Bile duct (tissue), 1 donor: ENCODE data around the genes RAB39A and NPAT.

DNA sequence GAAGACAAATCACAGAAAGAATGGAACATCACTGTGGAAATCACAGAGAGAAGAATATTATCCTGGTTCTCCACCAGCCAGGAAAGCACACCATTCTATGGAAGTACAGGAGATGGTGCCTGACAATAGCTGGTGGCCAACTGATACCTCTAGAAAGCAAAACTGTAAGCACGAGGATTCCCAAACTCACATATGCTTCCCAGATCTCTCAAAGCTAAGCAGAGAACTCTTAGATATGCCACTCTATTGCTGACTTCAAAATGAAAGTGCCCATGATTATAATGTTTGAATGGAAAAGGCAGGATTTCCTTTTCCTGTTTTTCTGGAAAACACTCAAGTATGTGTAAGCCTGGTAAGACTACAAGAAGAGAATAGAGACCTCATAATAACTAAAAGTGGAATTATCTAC is 2.5 kb upstream of the CARD18 start:
- PRO-cap: no peak

GRCh38 chr11:105610886-105611344 is 1.0 kb downstream of the GRIA4 start:
- PRO-cap: no peak

- PRO-cap: no peak
Measured at GRCh38 chr11:105842139-105842443, 179.9 kb downstream of the MSANTD4 start.

- PRO-cap: no peak
Measured at GRCh38 chr11:106176793-106177141, 99.3 kb downstream of the AASDHPPT start.

DNA sequence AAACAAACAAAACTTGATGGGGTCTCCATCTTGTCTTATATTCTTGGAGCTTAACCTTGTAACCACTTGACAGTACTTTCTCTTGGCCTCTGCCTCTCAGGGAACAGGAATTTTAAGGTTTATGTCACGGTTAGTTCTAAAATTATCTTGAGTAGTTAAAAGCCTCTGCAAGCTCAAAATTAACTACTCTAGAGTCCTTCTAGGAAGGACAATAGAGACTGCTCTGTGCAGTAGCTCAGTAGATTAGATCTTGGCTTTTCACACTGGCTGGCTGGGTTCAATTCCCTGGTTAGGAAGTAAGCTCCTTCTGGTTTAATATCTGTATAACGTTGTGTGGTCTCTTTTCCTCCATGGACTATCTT is 109.1 kb downstream of the AASDHPPT start:
- PRO-cap: no peak

DNA sequence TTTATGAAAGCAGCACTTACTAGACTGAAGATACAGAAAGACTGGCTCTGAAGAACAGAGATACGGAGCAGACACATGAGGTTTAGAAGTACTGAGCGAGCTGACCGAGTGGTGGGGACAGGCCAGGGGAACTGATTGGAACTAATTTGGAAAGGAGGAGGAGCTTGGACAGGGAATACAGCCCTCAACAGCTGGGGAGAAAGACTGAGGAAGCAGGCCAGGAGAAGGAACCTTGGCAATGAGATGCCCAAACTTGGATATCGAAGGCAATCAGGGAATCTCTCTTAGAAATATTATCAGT is 284.7 kb downstream of the GUCY1A2 start:
- PRO-cap: no peak

GRCh38 chr11:107227258-107227600 is 209.0 kb upstream of the GUCY1A2 start:
- PRO-cap: no peak

DNA sequence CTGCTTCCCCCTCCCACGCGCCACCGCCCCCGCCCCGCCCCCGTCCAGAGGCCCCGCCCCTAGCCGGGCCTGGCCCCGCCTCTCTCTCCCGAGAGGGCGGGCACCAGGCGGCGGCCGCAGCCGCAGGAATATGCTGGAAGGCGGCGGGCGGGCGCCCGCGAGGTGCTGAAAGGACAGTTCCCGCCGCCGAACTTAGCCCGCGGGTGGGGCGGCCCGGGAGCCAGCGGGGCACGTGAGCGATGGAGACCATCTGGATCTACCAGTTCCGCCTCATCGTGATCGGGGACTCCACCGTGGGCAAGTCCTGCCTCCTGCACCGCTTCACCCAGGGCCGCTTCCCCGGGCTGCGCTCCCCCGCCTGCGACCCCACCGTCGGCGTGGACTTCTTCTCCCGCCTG is at the start of gene RAB39A:
Gene RAB39A, plus strand, starts transcription at position 119 of the 398 bp plus-strand sequence.
- PRO-cap: no peak

- PRO-cap: bidirectional peak, plus-strand start at chr11:108223067, minus-strand start at chr11:108222638
Measured at GRCh38 chr11:108222504-108222852, at the start of gene NPAT. TSS of gene NPAT (minus strand) at chr11:108222638.

DNA sequence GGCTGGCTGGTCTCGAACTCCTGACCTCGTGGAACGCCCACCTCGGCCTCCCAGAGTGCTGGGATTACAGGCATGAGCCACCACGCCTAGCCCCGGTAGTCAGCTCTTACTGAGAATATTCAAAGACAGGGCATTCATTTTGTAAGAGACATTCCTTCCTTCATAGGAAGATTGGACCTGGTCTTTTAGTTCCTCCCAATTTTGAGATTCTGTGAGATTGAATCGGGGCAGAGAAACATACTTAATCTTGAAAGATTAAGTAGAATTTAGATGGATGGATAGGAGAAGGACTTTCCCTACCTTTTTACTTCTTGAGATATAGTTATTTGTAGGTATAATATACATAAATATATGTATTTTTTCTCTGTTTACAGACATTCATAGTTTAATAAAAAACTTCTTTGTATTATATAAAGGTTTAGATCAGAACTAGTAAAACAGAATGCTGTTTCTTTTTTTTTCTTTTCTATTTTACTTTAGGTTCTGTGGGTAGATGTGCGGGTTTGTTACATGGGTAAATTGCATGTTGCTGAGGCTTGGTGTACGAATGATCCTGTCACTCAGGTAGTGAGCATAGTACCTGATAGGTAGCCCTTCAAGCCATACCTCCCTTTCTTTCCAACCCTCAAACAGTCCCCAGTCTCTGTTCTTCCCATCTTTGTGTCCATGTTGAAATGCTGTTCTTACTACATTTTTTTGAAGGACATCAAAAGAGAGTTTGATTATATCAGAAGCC is 3.0 kb downstream of the ATM start:
- PRO-cap: no peak

DNA sequence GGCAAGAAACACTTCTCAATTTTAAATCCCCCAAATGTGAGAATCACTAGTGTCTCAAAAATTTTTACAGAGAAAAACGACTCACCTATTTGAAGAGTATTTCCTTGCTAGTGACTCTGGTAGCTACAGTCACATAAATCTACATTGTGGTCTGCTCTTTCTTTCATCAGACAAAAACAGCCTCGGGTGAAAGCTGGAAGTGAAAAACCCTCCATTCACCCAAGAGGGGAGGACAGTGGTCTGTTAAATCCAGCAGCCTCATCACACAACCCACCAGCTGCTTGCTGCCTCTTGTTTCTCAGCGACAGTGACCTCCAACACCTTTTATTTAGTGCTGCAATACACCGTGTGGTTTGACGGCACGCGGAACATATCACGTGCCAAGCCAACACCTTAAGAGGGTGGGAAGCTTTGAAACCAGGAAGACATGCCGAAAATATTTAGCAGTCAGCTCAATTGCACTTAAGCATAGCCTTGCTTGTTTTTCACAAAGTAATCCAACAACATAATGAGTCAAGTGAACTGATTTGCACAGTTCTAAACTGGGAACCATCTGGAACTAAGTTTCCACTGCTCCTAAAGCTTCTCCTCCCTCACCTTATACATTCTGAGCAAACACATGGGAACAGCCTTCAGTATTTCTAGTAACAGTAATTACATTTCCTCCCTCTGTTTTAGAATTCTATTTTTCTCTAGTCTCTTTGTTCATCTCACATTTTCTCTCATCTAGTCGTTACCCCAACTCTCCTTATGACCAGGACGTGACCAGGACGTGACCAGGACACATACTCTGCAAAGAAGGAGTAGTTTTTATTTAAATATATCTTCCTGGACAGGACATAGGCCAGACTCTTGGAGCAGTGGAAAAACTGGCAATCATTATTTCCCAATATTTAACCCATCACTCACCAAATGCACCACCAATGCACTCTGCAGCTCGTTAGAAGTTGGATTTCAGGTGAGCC is 40.0 kb upstream of the POGLUT3 start:
- PRO-cap: no peak

- PRO-cap: no peak
Measured at GRCh38 chr11:108838298-108838753, 173.5 kb downstream of the DDX10 start.

- PRO-cap: no peak
Measured at GRCh38 chr11:109123844-109124233, 298.2 kb upstream of the C11orf87 start.

DNA sequence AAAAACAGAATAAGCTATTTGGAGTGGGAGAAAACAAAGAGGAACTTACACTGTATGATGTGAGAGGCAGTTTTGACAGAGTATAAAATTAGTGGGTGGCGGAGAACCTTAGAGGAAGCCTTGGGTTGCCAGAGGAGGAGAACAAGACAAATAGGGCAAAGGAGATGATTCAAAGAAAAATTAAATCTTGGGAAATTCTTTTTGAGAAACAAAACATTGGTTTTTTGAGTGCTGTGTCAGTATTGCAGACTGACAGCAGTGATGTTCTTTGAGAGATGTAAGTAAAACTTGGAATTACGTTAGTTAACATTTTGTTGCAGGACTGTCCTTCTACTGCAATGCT is 285.0 kb downstream of the C11orf87 start:
- PRO-cap: unidirectional peak, plus-strand start at position 111 of the sequence

DNA sequence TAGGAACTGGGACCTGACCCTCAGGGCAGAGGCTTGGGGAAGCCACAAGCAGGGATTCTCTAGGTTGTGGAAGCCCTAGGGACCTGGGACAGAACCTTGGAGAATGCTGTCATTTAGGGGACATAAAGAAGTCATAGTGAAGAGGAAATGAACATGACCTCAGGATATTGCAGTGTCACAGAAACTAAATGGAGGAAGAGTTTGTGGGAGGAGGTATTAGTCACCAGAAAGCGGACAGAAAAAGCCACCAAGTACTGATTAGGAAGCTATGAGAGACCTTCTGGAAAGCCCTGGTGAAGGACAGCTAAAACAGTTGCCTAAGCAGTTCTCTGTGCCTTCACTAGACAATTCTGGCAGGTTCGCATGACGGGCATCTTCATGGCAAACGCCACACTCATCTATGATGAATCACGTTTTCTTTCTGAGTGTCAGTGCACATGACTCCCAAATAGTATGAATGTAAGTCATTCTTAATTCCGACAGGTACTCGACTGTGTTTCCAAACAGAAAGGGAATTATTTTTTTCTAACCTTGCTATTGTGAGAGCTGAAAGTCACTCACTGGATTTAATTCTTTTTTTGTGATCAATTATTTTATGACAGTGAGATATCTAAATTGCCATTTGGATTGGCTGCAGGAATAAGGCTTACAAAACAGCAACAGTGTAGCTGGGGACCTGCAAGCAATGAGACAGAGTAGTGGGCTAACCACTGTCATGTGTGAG is 325.9 kb downstream of the C11orf87 start:
- PRO-cap: no peak

- PRO-cap: no peak
Measured at GRCh38 chr11:110127929-110128604, 34.9 kb downstream of the ZC3H12C start.

DNA sequence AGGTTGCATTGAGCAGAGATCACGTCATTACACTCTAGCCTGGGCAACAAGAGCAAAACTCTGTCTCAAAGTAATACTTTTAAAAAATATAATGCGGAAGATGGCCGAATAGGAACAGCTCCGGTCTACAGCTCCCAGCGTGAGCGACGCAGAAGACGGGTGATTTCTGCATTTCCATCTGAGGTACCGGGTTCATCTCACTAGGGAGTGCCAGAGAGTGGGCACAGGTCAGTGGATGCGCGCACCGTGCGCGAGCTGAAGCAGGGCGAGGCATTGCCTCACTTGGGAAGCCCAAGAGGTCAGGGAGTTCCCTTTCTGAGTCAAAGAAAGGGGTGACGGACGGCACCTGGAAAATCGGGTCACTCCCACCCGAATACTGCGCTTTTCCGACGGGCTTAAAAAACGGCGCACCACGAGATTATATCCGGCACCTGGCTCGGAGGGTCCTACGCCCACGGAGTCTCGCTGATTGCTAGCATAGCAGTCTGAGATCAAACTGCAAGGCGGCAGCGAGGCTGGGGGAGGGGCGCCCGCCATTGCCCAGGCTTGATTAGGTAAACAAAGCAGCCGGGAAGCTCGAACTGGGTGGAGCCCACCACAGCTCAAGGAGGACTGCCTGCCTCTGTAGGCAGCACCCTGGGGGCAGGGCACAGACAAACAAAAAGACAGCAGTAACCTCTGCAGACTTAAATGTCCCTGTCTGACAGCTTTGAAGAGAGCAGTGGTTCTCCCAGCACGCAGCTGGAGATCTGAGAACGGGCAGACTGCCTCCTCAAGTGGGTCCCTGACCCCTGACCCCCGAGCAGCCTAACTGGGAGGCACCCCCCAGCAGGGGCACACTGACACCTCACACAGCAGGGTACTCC is 87.3 kb downstream of the RDX start:
- PRO-cap: no peak

GRCh38 chr11:110272344-110272676 is 24.1 kb downstream of the RDX start:
- PRO-cap: no peak

DNA sequence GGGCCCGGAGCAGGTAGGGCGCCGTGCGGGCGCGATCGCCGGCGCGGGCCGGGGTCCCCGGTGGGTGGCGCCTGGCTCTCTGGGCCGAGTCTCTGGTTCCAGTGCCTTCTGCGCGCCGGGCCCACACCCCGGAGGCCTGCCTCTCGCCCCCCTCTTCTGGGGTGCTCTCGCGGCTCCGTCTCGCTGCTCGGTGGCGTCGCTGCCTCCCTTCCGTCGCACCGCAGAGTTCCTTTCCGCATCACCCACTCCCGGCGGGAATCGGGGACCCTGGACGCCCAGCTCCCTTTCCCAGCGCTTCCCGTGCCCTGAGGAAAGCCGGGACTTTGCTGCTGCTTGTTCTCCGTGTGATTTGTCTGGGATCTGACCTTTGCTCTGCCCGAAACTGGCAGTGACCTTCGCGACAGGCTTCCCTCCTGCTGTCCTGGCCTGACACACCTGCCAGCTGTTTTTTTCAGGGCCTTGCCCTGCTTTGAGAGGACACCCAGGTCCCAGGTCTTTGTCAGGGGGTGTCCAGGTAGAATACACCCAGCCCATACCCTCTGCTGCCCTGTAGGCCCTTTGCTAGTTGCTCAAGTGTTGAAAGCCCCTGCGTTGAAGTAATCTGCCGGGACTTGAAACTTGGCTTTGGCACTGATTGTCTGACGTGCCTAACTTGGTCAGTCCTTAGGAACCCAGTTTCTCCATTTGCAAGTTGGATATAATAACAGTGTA is 700 bp downstream of the FDX1 start:
- PRO-cap: unidirectional peak, minus-strand start at position 81 of the sequence; unidirectional peak, minus-strand start at position 355 of the sequence

GRCh38 chr11:111120635-111121096 is 124.9 kb upstream of the POU2AF2 start:
- PRO-cap: no peak